ENCODE data around the genes NLRP13, ZNF749, ZSCAN4 and ZNF552.

DNA sequence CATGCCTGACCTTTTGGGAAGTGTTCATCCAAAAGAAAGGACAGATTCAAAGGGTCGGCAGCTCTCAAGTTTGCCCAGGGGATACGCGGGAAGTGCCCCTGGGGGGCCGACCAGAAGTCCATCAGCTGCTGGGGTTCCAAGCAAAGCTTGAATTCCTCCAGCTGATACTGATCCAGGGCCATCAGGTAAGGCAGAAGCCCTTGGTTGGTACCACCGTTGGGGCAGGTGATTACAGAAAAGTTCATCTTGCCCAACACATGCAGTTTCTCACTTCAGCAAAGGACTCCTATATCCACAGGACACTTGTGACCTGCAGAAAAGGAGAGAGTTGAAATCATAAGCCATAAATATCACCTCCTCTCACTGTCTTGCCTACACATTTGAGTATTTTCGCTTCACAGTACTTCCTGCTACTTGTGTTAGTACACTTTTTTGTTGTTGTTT is at the start of gene NLRP13:
NLRP13 (minus strand) TSS at position 270 of the 444 bp plus-strand sequence.
- RRBS = no CpG with 5 or more reads among the region's 6 CpGs

GRCh38 chr19:56085159-56085498 is 36.0 kb downstream of the ZNF787 start:
- RRBS = no CpG with 5 or more reads among the region's 13 CpGs

GRCh38 chr19:56107812-56108300 is 13.2 kb downstream of the ZNF787 start:
- RRBS = 42% methylated on average over 13 of the region's 23 CpGs

- RRBS = 2% methylated on average over 9 of the region's 37 CpGs
These were observed 740 bp upstream of the ZNF444 start for GRCh38 chr19:56140146-56140948.

DNA sequence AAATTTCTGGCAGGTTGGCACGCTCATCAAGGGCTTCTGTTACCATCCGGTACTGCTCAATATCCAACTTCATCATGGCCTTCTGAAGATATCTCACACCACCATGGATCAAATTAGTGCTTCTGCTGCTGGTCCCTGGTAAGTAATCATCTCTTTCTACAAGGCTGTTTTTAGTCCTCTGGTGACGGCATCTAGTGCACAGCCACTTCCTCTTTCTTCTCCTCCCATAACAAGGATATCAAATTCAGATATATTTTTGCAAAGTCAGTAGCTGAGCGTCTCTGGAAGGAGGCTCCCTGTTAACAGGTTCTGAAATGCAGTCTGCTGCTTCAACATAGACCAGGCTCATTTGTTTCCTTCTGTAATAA is 7.2 kb upstream of the ZSCAN5A start:
- RRBS = no CpG with 5 or more reads among the region's 4 CpGs

DNA sequence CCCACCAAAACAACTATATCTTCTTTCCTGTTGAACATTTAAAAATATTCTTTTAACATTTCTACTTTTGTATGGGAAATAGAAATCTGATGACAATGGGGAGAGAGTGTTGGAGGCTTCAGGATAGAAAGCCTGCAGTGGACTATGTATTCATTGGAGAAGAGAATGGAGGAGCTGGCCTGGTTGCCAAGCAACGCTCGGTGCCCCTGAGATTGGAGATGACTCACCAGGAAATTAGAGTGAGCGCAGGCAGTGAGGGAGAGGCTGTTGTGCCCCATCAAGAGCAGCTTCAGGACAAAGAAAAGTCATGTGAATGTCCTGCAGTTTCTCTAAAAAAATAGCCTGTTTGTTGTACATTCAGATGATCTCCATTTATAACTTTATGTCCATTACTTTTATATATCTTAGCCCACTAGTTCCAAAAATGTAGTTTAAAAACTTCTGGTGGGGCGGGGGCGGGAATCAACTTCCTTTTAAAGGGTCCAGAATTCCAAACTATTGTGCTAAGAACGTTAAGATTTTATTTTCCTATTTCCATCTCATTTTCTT is 48.8 kb upstream of the ZNF835 start:
- RRBS = no CpG with 5 or more reads among the region's 6 CpGs

- RRBS = no CpG with 5 or more reads among the region's 33 CpGs
These were observed 24.2 kb upstream of the PEG3 start for GRCh38 chr19:56864649-56865193.

- RRBS = no CpG with 5 or more reads among the region's 19 CpGs
These were observed 102.3 kb upstream of the PEG3 start for GRCh38 chr19:56942698-56943266.

DNA sequence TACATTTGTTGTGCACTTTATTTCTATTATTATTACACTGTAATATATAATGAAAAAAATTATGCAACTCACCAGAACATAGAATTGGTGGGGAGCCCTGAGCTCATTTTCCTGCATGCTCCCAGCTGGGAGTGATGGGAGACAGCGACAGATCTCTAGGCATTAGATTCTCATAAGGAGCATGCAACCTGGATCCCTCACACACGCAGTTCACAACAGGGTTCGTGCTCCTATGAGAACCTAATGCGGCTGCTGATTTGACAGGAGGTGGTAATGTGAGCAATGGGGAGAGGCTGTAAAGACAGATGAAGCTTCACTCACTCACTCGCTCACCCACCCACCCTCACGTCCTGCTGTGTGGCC is 111.6 kb upstream of the PEG3 start:
- RRBS = no CpG with 5 or more reads among the region's 6 CpGs

DNA sequence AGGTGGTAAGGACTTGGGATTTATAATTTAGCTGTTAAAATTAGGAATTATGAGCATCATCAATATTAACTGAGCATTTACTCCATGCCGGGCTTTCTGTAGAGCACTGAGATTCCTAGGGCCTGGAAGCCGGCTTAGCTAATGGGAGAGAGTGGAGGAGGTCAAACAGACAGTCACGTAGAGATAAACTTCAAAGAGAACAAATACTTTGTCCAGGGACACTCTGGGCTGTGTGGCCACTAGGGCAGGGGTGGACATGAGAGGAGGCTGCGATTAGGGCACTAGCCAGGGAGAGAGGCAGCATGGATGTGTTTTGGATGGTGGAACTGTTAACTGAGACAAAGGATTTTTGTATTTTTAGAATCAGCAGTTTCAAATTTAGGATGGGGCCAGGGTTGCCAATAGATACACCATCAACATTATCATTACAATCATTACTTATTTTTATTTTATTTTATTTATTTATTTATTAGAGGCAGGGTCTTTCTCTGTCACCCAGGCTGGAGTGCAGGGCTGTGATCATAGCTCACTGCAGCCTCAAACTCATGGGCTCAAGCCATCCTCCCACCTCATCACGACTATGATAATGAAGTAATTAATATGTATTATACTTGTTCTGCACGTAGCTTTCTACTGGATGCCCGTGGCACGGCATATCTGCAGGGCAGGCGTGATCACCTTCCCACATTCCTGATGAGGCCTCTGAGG is 134.5 kb upstream of the PEG3 start:
- RRBS = no CpG with 5 or more reads among the region's 9 CpGs

- RRBS = no CpG with 5 or more reads among the region's 9 CpGs
These were observed 82.2 kb upstream of the USP29 start for GRCh38 chr19:57037437-57038054.

DNA sequence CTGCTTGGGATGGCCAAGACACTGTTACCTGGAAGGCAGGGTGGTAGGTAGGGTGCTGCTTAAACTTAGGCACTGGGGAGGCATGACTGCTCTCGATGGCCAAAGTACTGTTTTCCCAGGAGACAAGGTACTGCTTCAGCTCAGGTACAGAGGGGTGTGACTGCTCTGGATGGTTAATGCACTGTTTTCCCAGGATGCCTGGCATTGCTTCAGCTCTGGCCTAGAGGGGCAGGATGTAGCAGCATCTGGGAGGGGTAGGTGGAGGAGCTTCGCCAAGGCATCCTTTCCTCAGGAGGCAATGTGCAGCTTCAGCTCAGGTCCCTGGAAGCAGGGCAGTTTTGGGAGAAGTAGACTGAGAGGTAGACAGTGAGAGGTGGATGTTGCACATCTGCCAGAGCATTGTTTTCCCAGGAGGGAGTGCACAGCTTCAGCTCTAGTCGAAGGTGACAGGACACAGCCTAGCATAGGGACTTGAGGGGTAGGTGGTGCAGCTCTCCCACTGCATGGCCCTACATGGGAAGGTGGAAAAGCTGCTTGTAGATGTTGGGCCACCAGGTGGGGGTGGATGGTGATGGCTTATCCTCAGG is 17.7 kb upstream of the ZNF543 start:
- RRBS = no CpG with 5 or more reads among the region's 3 CpGs

DNA sequence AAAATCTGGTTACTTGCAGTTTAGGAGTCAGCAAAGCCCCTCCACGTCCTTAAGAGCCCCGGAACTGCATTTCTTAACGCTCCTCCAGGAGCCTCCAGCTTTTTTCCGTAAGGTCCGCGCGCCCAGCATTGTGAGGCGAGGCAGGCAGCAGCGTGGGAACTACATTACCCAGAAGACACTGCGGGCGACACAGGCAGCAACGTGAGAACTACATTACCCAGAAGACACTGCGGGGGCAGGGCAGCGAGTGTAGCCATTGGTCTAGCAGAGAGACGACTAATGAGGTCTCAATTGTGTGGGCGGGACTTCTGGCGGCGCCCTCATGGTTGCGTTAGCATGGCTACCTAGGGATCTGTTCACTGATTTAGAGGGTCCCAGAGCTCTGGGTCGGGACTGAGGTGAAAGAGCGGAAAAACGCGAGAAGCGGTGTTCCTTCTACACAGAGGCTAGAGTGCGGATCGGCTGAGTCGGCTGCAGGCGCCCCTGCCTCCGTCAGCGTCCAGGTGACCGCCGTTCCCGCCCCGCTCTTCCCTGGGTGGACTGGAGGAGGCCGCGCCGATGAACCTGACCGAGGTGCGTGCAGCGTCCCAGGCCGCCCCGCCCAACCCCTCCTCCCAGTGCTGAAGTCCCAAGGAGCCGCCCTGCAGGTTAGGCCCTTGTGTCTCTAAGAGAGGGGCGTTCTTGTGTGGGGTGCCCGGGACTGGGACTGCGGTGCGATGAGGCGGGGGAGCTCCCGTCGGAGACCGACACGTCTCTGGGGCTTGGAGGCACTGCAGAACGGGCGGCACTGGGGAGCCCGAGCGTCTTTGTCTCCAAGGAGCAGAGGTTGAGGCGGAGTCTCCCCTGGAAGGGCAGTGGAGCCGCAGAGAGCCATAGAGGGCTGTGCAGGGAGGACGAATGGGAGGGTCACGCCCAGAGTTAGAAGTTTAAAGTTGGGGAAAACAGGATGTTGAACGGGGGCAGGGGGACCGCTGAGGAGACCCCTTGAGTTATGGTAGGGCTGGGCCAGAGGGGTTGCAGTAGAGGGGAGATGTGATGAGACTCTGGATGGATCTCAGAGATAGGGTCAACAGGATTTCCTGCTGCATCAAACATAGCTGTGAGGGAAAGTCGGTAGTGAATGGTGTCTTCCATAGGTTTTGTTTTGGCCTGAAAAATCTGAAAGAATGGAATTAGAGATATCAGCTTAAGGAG is at the start of gene ZNF749:
ZNF749 (plus strand) TSS at position 305 of the 1,194 bp plus-strand sequence.
- RRBS = 0% methylated on average over 2 of the region's 63 CpGs

DNA sequence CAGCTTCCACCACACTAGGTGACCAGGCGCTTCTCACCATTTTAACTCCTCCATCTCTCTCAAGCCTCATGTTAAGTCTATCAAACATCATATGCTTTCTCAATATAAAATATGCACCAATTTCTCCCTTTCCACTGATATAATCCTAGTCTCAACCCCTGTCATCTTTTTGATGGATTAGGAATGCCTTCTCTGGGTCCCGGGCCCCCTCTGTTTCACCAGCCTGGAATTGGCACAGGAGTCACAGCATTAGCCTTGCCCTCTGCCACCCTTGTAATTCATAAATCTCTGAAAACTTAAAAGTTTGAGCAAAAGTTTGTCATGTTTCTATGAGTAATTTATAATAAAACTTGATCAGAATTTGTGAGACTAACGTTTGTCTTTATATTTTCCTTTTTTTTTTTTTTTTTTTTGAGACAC is at the start of gene ZSCAN4:
ZSCAN4 (plus strand) TSS at position 270 of the 420 bp plus-strand sequence.
- RRBS = no CpG with 5 or more reads among the region's 3 CpGs

GRCh38 chr19:57813485-57813806 is 1.3 kb downstream of the ZNF552 start:
- RRBS = no CpG with 5 or more reads among the region's 7 CpGs

DNA sequence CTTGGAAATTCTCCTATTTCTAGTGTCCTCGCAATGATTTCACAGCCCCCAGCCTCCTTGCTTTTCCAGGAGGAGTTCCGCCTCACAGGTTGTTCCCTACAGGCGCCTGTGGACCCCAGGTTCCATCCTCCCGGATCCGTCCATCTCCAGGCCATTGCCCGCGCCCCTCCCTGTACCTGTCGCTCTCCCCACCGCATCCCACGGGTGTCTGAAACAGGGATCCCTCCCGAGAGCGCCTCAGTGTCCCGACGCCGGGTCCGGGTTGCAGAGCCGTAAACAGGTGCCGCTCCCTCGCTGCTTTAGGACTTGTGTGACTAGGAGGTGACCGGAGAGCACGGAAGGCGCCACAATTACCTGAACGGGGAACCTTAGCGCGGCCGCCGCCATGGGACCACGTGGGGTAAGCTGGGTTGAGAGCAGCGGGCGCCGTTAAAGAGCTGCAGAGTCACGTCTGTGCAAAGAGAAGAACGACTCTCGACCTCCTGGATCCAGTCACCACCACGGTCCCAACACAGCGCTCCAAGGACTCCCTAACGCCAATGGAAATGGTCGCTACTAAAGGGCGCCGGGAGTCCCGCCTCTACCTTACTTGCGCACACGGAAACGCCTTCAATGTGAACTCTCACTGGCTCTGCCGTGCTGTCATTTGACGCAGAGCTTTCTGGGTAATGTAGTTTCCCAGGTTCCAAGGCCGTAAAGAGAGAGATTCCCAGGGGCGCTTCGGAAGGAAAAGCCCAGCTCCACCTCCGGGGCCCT is at the start of gene ZNF552:
ZNF552 (minus strand) TSS at position 557 of the 756 bp plus-strand sequence.
- RRBS = 44% methylated on average over 6 of the region's 50 CpGs

- RRBS = no CpG with 5 or more reads among the region's 15 CpGs
These were observed 679 bp upstream of the ZNF552 start for GRCh38 chr19:57815208-57815976.

DNA sequence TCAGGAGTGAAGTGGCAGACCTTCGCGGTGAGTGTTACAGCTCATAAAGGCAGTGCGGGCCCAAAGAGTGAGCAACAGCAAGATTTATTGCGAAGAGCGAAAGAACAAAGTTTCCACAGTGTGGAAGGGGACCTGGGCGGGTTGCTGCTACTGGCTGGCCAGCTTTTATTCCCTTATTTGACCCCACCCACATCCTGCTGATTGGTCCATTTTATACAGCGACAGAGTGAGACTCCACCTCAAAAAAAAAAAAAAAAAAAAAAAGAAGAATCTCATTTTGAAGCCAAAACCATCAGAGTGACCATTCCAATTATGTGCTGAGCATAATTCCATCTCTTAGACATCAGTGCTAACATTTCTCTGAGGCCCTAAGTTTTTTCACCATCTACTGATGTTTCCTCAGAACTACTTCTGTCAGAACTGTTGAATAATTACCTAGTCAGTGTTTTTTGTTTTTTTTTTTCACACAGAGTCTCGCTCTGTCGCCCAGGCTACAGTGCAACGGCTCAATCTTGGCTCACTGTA is 2.0 kb upstream of the ZNF552 start:
- RRBS = no CpG with 5 or more reads among the region's 10 CpGs

DNA sequence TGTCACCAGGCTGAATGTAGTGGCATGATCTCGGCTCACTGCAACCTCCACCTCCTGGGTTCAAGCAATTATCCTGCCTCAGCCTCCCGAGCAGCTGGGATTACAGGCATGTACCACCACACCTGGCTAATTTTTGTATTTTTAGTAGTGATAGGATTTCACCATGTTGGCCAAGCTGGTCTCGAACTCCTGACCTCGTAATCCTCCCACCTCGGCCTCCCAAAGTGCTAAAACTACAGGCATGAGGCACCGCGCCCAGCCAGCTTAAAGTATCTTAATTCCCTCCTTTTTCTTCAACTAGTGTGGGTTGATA is 11.4 kb downstream of the ZNF814 start:
- RRBS = no CpG with 5 or more reads among the region's 7 CpGs

GRCh38 chr19:58037733-58038332 is 4.0 kb downstream of the ZSCAN1 start:
- RRBS = 9% methylated on average over 7 of the region's 38 CpGs

Data from pericardium (tissue), 1 donor.